Epithelial cell of alveolus of lung (primary cell): ENCODE measurements around the genes ANKRD12 and NAPG.

DNA sequence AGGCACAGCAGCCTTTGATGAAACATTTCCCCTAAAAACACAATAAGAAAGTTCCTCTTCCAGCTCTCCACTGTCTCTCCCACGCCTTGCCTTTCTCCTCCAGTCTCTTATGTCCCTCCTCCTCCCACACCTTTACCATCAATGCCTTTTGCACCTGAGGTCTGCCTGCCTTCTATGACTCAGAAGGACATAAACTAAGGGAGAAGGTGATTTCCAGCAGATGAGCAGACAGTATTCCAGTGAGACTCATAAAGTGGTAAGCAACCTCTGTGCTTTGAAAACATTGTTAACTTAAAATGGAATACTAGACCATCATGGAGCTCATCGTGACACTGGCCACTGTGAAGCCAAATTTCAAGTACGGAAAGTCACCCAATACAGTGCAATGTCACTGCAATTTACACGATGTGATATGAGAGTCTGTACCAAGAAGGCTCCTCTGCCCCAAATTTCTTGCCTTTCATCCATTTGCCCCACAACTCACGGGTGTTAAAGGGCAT lies 34.1 kb upstream of the NDUFV2 start:
- RAMPAGE, long total RNA, result no peak
- RRBS, result no CpG with 5 or more reads among the region's 5 CpGs

- RAMPAGE, long total RNA, result no peak
- RRBS, result no CpG with 5 or more reads among the region's 3 CpGs
Observed at GRCh38 chr18:9092645-9093310, 9.7 kb upstream of the NDUFV2 start.

DNA sequence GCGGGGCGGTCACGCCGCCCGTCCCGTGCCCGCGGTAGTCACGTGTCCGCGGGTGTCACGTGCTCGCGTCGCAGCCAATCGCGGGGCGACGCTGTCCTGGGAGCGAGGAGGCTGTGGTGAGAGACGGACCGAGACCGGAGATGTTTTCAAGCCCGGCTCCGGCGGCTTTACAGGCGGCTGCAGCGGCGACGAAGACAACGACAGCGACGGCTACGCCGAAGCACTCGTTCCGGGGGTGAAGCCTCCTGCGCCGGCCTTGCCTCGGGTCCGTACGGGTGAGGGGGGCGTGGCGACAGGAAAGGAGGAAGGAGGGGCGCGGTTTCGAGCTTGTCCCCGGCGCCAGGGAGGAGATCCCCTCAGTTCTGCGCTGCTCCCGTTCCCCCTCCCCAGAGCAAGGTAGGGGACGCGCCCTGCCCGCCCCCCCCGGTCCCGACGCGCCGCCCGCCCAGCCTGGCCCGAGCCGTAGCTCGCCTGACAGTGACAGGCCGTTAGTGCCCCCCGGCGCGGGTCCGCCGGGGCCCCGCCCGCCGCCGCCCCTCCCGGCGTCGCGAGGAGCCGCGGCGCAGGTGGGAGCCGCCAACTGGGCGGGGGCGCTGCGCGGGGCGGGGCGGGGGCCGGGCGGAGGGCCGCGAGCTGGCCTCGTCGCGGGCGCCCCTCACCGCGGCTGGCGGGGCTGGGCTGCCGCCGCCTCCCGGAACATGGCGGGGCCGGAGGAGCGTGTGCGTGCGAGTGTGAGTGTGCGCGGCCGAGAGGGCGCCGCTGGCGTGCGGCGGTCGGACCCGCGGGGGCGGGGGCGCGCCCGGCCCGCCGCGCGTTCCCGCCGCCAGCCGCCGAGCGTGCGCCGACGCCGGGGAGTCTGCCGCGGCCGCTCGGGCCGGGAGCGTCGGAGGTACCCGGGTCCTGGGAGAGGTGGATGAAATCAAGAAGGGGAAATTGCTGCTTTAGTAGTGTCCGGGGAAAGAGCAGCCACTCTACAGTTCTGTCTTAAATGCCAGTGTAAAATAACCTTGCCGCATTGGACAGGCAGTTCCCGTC lies at the start of gene ANKRD12:
ANKRD12 (plus strand) TSS at position 81 of the 1,035 bp plus-strand sequence.
- RAMPAGE, long total RNA, result no peak
- RRBS, result under 1% methylated on average over 90 of the region's 145 CpGs

- RAMPAGE, long total RNA, result no peak
- RRBS, result no CpG with 5 or more reads among the region's 2 CpGs
Observed at GRCh38 chr18:9157818-9158122, 21.2 kb downstream of the ANKRD12 start.

DNA sequence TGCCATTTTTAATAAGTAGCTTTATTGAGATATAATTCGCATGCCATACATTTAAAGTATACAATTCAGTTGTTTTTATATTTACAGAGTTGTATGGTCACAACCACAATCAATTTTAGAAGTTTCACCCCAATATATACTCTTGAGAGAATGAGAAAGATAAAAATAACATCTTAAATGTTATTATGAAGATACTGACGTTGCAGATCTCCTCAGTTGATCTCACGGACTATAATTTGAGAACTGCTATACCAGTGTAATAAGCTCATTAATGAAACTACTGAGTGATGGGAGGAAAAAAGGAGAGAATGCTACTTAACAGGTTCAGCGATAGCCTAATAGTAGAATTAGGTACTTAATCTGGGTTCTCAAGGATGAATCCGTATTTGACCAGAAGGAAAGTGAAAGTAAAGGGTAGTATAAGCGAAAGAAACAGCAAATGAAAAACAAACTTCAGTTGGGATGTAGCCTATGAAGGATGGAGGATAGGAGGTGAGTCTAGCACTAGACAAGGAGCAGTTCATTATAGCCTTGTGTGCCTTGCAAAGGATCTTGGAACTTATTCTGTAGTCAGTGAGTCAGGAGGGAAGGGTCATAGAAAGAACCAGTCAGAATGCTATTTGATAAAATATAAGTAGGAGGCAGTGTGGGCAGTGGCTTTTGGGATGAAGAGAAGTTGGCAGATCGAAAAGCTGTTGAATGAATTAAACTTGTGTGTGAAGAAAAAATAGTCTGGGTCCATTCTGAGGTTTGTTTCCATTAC lies 48.3 kb downstream of the ANKRD12 start:
- RAMPAGE, long total RNA, result no peak
- RRBS, result no CpG with 5 or more reads among the region's 7 CpGs

- RAMPAGE, long total RNA, result no peak
- RRBS, result no CpG with 5 or more reads among the region's 9 CpGs
Observed at GRCh38 chr18:9473965-9474462, 1.3 kb upstream of the RALBP1 start.

GRCh38 chr18:9638819-9639197 lies 24.4 kb upstream of the PPP4R1 start:
- RAMPAGE, long total RNA, result no peak
- RRBS, result no CpG with 5 or more reads among the region's 5 CpGs

GRCh38 chr18:9716361-9716886 lies 8.3 kb downstream of the RAB31 start:
- RAMPAGE, long total RNA, result no peak
- RRBS, result no CpG with 5 or more reads among the region's 6 CpGs

- RAMPAGE, long total RNA, result no peak
- RRBS, result no CpG with 5 or more reads among the region's 2 CpGs
Observed at GRCh38 chr18:9744473-9745005, 36.4 kb downstream of the RAB31 start.

DNA sequence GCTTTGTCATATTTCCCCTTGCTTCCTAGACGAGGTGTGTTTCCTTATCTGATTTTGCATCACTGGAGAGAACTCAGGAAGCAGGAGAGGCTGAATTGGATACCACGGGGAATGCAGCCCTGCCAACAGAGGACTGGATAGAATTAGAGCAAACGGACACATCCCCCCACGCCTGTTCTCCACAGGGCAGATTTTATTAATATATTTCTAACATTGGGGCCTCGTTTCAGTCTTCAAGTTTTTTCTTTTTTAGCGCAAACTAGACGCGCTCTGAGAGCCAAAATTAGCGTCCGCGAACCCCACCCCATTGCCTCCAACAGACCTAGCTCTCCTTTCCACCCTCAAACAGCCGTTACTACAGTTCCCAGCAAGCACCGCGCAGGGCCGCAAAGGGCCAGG lies 602 bp upstream of the VAPA start:
- RAMPAGE, long total RNA, result no peak
- RRBS, result no CpG with 5 or more reads among the region's 15 CpGs

DNA sequence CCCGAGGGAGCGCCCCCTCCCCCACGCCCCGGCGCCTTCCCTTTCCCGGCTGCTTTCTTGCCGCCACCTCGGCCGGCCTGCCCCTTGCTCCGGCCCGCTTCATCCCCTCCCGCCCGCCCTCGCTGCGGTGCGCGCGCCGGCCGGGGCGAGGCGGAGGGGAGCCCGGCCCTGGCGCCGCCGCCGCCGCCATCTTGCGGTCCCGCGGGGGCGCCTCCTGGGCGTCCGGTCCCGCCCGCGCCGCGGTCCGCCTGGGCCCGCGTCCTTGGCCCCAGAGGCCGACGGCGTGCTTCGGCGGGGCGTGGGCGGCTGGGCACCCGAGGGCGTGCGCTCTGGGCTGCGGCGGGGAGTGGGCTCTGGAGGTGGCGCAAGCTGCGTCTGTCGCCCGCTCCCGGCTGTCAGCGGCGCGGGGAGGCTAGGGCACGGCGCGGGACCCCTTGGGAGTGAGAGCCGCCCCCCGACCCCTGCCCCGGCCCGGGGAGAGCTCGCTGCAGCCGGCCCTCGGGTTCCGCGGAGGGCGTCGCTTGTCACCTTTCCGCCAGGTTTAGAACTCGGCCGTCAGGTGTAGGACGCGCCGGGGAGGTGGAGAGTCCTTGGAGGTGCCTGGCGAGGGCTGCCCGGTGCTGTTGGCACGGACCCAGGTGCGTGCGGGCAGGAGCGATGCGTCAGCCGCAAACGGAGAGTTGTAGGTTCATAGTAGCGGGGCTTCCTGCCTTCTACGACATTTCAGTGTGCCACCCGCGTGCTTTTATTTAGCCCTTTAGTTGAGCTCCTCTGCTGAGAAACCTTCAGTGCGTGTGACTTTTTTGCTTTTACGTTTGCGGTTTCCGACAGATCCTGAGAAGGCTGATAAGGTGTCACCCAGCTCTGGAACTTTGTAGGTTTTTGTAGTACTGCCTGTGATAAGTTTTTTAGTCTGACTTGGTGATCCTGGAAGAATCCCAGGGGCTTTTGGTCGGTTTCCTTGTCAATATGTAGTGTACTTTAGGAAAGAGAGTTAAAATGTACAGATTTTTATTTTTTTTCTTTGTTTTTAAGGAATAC lies 932 bp downstream of the VAPA start:
- RAMPAGE, long total RNA, result no peak
- RRBS, result under 1% methylated on average over 33 of the region's 100 CpGs

DNA sequence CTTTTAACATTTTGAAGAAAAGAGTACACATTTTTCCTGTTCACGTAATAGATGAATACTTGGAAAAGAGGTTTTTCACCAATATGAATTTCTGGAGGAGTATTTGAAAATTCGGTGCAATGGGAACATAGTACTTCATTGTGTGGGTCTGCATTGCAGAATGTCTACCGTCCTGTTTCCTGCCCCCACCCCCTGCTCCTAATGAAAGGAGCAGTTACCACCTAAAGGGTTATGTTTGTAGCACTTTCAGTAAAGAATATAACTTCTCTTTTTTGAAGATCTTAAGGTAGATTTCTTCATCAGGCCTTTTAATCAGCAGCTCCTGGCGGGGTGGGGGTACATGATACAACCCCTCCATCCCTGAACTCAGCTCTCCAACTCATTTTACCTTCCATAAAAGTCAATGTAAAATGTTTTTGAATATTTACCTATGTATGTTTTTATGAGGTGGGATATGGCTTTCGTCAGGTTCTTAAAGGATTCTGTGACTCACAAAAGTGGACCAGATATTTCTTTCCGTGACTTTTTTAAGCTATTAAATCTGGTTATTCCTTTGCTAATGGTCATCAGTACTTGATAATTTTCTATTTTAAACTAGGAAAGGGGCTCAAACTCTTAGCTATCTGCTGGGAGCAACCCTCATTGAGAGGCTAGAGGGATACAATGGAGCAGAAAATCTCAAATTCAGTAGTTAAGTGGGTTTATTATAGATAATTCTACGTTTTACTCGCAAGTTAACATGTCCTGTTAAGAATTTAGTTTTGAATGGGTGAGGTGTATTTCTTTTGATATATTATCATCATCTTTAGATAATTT lies 15.5 kb downstream of the VAPA start:
- RAMPAGE, long total RNA, result no peak
- RRBS, result no CpG with 5 or more reads among the region's 8 CpGs

DNA sequence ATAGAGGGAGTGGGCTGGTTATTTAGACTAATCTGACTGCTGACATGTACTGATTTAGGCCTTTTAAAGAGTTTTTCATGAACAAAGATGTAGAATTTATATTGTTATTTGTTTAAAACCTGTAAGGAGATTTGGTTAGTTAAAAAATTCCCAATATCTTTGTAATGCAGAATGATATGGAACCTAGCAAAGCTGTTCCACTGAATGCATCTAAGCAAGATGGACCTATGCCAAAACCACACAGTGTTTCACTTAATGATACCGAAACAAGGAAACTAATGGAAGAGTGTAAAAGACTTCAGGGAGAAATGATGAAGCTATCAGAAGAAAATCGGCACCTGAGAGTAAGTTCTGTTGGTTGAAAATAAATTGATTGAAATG lies 36.4 kb downstream of the VAPA start:
- RAMPAGE, long total RNA, result no peak
- RRBS, result no CpG with 5 or more reads among the region's 2 CpGs

- RAMPAGE, long total RNA, result no peak
- RRBS, result 20% methylated on average over 4 of the region's 43 CpGs
Observed at GRCh38 chr18:10032391-10032940, 118.7 kb downstream of the VAPA start.

GRCh38 chr18:10113727-10114171 lies 199.9 kb downstream of the VAPA start:
- RAMPAGE, long total RNA, result no peak
- RRBS, result no CpG with 5 or more reads among the region's 5 CpGs

GRCh38 chr18:10520027-10520361 lies 5.8 kb upstream of the NAPG start:
- RAMPAGE, long total RNA, result no peak
- RRBS, result no CpG with 5 or more reads among the region's 11 CpGs

GRCh38 chr18:10525602-10526802 lies at the start of gene NAPG:
Gene NAPG (plus strand): TSS chr18:10526027.
- RAMPAGE, long total RNA, result start-site peak on the plus strand at chr18:10526044-10526088, 131 and 64 reads in 2 replicates
- RRBS, result 2% methylated on average over 30 of the region's 74 CpGs

DNA sequence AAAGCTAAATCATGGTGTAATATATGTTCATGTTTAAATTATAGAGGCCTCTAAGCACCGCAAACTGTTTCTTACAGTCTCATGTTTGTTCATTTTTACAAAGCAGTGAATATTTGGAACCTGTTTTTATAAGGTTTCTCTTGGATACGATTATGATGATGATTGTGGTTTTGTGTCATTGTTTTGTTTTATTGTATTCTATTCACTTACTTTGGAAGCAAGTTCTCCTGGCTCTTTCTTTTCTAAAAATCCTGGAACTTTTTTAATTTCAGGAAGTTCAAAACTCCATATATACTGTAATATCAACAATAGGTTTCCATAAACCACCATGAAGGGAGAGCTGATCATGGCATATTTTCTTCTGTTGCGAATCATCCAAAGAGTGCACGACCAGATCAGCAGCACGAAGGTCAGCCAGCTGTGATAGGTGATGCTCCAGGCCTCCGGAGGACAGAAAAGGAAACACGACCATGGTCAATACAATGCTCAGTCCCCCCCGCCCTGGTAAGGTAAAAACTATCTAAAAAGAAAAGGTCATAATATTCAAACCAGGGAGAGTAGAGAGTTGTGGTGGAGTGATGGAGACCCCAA lies 268.8 kb downstream of the NAPG start:
- RAMPAGE, long total RNA, result no peak
- RRBS, result no CpG with 5 or more reads among the region's 8 CpGs

- RAMPAGE, long total RNA, result no peak
- RRBS, result no CpG with 5 or more reads among the region's 8 CpGs
Observed at GRCh38 chr18:10950804-10951511, 198.4 kb downstream of the PIEZO2 start.

DNA sequence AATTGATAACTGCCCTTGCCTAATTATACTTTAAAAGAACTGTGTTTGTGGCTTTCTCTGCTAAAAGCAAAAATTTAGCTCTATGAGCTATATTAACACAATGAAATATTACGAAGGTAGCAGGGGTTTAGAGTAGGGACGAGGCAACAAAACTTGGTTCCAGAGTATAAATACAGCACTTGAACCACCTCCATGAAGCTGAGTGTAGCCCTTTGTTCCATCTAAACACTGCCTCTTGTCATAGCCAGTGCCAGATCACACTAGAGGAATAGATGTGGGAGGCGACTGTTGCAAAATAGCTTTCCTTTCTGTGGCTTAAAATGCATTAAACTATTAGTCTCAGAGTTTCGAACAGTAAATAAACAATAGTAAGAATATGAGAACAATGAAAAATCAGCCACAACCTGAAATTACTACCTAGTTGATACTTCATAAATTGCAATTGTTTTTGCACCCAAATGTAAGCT lies 29.8 kb downstream of the PIEZO2 start:
- RAMPAGE, long total RNA, result no peak
- RRBS, result no CpG with 5 or more reads among the region's 4 CpGs